ENCODE measurements around a stretch of chr18.

- PRO-cap, result unidirectional peak, plus-strand start at chr18:76451047
Measured at GRCh38 chr18:76450812-76451782, 43.9 kb downstream of the ZNF516 start.

- PRO-cap, result no peak
Measured at GRCh38 chr18:76461748-76462937, 32.9 kb downstream of the ZNF516 start.

DNA sequence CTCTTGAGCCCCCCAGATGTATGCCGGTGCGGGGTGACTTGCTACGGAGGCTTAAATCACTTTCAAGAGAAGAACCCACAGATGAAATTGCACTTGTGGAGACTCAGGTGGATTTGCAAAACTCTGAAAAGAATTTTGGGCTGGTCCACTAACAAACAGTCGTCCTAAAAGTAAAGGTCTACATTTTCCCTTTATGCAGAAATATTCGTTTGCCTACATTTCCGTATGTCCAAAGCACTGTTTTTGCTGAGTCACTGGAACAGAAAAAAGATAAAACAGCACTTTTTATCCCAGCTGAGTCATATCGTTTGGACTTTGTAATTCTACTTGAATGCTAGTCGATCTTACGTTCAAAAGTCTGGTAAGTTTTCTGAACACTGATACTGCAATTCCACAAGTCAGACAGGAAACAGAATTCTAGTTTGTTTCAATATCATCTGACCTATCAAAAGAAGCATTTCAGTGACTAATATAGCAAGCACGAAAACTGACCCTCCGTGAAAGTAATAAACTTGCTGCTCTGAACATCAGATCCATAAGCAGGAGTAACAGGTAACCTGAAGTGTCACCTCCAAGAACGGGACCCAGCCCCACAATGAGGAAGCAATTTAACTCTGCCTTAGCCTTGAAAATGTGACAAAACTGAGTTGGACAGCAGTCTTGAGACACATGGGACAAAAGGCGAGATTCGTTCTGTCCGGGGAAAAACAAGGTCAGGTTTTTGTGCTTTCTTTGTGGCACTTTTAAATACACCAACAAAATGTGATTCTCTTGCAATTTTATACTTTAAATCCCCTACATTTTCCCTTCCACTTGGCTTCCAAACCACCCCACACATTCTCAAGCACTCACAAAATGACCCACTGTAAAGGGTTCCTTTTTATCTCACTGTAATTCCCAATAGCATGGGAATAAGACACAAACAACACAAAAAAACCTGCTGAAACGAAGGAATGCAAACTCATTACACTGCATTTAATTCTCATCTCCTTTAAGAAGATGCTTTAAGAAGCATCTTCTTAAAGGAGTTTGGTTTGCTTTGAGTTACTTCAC, 17.9 kb downstream of the ZNF516 start:
- PRO-cap, result no peak

DNA sequence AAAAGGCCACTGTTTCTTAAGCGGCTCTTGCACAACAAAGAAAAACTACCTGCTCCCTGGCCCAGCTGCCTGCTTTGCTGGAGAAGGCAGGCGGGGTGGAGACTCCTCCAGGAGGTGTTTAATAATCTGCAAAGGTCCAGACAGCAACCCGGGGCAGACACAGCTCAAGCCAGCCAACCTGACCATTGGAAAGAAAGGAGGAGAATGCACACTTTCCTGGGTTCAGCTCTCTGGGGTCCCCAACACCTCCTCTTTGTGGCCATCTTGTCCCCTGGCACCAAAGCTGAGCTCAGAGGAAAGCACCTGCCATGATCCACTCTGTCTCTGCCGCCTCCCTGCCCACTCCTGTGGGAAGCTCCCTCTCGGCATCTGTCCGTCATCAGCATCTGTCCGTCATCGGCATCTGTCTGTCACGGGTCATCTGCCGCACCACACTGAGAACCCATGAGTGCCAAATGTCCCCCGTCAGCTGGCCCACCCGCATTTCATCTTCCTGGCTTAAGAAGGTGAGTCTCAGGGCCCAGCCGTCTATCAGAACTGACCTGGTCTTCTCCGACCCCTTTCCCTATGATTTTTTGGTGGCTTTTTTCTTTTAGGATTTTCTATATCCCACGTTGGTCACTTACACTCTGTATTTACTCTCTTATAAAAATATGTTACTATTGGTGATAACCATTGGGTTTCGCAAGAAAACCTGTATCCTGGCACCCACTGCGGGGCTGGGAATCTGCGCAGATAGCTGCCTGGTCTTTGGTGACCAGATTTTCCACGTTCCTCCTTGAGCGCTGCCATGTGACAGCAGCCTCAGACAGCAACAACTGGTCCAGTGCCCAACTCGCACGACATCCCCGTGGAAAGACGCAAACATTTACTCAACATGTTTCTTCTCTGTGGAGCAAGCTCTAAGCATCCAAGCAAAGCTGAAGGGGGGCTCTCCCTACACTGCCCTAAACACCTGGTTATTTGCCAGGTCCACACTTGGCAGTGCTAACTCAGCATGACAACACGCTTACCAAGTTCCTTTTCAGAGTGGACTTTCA, 11.6 kb downstream of the ZNF516 start:
- PRO-cap, result no peak

DNA sequence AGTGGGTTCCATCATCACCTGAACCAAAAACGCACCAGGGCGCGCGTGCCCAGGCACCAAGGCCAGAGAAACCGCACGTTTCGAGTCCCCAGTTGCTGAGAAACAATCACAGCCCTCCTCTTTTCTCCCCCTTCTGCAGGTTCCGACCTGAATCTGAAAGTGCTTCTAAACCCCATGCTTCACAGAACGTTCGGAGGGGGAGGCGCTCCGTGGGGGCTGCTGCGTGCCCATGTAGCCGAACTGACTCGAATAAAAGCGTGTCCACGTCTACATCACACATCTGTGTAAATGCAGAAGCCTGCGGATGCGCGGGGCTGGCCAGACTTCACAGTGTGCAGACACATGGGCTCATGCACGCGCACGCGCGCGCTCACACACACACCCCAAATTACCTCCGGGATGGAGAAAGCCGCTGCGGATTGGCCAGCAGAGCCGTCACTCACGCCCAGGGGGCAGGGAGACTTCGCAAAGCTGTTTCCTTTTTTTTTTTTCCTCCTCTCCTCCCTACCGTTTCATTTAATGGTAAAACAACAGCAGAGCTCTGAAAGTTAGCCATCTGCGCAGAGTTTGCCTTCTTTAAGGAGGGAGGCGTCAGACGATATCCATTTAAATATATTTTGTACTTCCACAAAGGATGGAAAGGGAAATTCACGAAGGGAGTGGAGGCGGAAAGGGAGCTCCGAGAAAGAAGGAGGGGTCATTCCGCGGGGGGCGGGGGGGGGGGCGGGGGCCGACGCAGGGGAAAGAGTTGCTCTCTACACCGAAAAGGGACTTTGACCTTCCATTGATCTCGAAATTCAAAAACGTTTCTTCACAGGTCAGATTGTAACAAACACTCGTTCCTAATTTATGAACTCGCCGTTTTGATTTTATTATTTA, 2.2 kb downstream of the ZNF516 start:
- PRO-cap, result bidirectional peak, plus-strand start at position 448 of the sequence, minus-strand start at position 334 of the sequence

DNA sequence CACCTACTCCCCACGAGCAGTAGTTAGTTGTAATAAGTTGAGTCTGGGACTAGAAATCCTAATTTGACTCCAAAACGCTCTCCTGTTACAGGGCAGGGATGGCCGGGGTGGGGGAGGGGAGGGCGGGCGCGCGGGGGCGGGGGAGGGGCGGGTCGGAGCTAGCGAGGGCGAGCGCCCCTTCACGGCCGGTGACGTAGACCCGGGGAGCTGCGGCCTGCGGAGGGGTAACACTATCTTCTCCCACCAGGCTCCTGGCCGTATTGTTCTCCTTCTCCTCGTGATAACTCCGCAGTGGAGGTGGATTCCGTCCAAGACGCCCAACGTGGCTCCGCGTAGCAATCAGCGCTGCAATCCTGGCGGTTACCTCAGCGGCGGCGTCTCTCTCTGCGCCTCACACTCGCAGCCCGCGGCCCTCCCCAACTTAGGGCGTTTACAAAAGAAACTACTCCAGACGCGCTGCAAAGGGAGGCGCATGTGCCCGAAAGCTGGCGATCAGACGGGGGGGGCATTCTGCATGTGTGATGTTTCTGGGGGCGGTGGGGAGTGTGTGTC, 1.1 kb upstream of the ZNF516 start:
- PRO-cap, result bidirectional peak, plus-strand start at position 191 of the sequence, minus-strand start outside the sequence; bidirectional peak, plus-strand start at position 450 of the sequence, minus-strand start at position 355 of the sequence

DNA sequence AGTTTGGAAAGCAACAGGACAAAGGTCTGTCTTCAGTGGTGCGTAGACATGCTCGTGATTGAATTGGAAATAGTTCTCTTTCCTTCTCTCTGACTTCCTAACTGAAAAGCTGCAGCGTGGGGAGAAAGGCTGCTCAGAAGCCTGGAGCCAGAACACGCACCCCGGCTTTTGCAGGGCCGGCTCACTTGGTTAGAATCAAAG, 127.7 kb upstream of the ZNF516 start:
- PRO-cap, result no peak

GRCh38 chr18:76670547-76670901, 151.8 kb upstream of the ZNF236 start:
- PRO-cap, result no peak

DNA sequence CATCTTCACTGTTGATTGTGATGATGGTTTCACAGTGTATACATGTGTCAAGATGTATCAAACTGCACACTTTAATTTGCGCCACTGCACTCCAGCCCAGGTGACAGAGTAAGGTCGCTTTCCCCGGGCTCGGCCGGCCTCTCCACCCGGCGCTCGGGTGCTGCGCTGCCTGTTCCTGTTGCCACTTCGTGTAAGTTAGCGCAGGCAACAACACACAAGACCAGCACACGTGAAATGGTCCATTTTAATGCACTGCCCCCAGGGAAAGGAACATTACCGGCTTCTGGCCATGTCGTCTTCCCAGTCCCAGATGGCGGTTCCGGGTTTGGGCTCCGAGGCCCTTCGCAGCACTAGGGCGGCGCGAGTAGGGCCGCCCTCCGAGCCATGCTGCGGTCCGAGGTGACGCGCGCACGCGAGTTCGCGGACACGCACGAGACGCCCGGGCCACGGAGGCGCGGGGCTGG, 586 bp upstream of the ZNF236 start:
- PRO-cap, result bidirectional peak, plus-strand start at position 380 of the sequence, minus-strand start at position 300 of the sequence

GRCh38 chr18:76991077-76991875, 141.3 kb downstream of the MBP start:
- PRO-cap, result no peak

DNA sequence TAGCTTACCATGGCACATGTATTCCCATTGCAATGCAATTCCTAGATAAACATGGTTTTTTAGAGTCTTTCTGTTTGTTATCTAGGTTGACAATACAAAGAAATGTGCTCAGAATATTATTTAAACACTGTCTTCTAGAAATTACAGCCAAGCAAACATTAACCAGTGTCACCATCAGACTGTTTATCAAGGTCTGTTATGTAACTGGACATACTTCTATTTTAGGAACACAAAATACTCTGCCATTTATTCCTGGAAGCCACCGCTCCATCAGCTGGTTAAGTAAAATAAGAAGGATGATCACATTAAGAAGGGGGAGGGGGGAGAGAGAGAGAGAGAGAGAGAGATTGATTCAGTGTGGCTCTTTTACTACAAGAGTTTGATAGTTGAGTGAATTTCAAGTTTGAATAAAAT, 47.9 kb downstream of the MBP start:
- PRO-cap, result no peak

DNA sequence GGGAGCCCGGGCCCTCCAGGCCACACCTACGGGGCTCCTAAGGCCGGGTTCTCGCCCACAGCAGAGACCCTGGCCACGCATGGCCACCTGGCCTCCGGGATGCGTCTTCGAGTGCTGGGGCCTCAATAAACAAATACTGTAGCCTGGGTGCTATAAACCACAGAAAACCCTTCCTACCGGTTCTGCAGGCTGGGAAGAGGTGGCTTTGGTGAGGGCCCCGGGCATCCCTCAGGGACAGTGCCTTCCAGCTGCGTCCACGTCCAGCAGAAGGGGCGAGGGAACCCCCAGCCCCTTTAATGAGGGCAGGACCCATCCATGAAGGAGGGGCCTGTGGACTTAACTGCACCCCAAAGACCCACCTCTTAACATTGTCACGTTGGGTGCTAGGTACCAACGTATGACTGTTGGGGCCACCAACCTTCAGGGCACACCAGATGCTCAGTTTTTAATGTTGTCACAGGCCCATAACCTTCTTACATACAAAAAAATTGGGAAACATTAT, 44.5 kb downstream of the MBP start:
- PRO-cap, result no peak

DNA sequence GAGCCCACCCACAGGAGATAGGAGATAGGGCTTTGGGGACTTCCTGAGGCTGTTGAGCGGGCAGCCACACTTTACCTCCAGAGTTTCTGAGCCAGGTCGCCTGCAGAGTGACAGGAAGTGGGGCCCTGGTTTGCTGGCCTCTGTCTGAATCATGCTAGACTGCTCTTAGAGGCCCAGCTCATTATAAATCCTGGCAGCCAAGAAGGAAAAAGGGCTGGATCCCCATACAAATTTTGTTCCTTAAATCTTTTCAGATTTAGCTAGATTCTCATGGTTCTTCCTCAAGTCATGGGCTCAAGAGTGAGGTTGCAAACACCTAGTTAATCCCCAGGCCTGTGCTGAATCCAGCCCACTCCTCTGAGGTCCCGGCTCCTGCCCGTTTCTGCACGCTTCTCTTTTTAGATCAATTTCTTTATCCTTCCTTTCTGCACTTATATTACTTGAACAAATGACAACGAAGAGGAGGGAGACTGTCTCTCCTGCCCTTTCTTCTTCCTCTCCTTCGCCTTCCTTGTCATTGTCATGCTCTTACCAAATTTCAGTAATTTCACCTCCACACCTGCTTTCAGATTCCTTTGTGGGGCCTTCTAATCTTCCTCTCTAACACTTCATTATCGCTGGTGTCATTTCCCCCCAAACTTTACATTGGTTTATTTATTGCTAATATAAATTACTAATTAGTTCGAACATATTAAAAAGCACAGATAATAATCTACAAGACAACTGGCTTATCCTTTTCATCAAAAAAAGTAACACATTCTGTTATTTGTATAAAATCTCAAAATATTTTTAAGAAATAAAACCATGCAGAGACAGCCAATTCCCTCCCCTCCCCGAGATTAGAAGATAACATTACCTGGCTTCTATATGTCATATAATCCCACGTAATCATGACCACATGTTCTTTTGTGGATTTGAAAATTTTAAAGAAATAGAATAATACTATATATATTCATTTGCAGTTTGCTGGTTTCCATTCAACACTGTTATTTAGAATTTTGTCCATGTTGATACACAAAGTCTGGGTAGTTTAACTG, 7.6 kb downstream of the MBP start:
- PRO-cap, result no peak

DNA sequence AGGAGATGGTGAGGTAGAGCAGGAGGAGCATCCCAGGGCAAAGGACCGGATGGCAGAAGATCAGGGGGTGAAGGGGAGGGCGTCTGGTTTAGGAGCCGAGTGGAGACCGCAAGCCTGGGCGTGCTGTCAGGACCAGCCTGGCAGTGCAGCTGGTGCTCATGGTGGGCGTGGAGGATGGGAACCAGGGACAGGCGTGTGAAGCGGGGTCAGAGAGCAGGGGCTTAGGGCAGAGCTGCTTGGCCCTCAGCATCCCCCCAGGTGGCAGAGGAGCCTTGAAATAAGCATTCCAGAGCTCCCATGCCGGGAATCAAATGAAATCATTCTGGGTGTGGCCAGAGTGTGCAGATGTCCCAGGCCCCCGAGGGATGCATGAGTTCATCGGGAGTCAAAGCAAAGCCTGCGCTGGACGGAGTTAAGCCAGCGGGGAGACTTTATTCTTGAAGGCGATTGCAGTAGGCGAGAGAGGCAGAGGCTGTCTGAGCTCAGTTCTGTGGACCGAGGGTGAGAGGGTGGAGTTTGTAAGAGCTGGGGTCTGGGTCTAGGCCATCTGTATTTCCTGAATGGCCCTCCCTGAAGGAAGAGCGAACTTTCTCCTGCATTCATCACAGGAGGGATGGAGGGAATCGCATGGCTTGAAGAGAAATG, 33.1 kb upstream of the MBP start:
- PRO-cap, result no peak

DNA sequence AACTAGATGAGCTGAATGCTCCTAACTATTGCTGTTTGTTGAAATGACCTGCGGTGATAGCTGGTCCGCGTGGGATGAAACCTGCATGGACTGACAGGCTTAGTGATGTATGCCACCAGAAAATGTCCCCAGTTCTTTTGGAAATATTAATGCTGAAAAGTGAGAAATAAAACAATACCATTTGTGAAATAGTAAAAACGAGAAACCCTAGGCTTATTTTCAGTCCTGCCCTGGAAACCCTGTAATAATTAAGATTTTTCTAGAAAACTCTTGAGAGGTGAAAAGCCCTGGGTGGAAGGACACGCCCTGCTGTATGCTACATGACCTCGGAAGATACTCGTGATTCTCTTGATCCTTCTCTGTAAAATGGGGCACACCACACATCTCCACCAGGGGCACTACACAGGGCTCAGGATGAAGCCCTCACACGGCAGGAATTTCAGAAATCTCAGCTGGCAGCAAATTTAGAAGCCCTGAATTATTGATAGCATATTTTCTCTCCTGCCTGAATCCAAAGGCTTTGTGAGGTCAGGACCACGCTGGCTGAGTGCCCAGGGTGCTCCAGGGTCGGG, 42.3 kb upstream of the GALR1 start:
- PRO-cap, result no peak

DNA sequence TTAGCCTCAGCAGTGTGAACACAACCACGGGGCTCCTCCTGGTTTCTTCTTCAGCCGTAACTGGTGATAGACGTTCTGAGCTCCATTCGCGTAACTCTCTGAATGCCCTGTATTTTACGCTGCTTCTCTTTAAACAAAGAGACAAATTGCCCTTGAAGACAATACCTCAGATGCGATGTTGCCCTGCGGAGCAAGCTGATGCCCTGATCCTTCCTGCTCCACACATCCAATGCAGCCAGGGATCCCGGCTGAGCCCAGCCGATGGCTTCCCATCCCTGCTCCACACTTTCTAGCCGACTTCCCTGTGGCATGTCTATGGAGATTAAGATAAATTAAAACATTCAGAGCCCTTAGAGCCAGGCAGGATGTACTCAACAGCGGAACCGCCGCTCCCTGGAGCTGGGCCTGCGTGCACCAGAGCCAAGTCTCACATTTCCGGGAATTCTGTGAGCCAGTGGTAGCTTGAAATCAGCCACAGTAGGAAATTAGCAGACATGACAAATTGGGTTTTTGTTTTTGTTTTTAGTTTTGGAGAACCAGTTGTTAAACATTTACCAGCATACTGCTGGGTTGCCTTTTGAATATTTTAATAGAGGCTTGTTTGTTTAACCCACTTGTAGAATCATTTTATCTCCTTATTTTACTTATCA, 620.5 kb downstream of the GALR1 start:
- PRO-cap, result no peak

DNA sequence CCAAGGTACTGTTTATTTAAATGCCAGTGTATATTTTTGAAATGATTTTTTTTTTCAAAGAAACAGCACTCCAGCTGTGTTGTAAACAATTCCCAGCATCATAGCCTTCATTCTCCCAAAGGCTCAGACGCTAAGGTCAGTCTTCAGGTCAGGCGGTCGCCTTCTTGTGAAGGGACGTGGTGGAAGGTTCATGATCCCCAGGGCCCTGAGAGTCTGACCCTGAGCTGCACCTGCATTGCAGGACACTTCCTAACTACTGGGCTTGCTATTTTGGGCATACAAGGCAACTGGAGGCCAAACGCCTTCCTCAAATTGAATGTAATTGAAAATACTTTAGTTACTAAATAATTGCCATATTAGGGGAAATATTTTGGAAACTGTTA, 135.7 kb downstream of the ATP9B start:
- PRO-cap, result unidirectional peak, plus-strand start at position 146 of the sequence

- PRO-cap, result no peak
Measured at GRCh38 chr18:79466472-79467145, 70.9 kb downstream of the NFATC1 start.

DNA sequence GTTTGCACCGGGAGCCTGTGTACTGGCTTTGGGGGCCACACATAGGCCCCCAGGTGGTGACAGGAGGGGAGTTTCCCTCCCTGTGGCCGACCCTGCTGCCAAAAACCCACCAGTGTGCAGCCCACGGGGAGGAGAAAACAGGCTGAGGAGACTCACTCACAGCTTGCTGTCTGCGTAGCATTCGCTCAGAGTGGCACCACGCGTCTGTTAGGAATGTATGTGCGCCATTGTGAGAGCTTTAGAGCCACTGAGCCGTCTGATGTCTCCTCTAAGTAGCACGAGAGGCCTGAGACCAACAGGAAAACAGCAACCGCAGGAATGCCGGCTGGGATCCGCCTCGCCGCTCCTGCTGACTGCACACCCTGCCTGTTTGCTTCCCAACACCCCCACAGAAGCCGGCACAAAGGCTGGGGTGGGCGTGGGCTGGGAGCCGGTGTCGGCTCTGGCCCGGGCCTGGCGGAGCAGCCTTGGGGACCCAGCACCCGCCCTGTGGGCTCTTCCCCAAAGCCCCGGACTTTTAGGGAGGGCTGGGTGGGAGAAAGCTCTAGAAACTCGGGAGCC, 89.4 kb downstream of the NFATC1 start:
- PRO-cap, result no peak

- PRO-cap, result no peak
Measured at GRCh38 chr18:79485788-79486358, 90.1 kb downstream of the NFATC1 start.

Measured in Metastatic Pancreatic Carcinoma in the Ovary (tissue), 1 donor.